SK-N-DZ (cell line): ENCODE data around the genes LRRC32, CAPN5 and KCTD21.

DNA sequence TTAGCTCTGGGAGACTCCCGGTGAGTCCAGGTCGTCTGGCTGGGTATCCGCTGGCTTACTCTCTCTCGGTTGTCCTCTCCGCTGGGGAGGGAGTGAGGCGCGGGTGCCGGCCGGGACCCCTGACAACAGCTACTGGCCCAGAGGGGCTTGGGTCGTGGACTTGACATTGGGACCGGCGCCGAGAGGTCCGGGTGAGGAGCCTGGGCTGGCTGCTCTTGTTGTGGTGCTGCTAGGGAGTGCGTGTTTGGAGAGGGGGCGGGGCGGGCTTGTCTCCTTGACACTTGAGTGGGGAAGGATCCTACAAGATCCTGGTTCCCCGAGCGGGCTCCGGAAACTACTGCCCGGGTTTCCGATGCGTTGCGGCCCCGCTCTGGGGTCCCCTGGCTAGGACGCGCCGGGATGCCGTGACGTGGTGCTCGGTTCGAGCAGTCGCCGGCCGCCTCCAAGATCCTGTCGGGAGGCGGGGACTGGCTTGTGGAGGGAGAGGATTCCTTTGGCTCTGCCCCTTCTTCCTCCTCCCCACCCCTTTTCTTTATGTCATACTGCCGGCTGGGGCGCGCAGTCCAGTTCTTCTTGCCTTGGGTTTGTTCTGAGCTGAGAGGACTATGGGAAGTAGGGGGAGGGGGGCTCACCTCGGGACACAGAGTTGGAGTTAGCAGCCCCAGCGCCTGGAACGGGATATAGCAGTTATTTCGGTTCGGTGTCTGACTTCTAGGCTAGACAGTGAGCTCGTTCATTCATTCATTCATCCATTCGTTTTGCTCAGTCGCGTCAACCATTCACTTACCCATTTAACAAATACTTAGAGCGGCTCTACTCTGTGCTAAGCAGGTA lies 720 bp downstream of the EMSY start:
RAMPAGE:
- cytosol, long total RNA: no peak
- nucleus, long total RNA: no peak

GRCh38 chr11:76591308-76591898 lies 79.1 kb downstream of the LRRC32 start:
RAMPAGE:
- cytosol, long total RNA: no peak
- nucleus, long total RNA: no peak

DNA sequence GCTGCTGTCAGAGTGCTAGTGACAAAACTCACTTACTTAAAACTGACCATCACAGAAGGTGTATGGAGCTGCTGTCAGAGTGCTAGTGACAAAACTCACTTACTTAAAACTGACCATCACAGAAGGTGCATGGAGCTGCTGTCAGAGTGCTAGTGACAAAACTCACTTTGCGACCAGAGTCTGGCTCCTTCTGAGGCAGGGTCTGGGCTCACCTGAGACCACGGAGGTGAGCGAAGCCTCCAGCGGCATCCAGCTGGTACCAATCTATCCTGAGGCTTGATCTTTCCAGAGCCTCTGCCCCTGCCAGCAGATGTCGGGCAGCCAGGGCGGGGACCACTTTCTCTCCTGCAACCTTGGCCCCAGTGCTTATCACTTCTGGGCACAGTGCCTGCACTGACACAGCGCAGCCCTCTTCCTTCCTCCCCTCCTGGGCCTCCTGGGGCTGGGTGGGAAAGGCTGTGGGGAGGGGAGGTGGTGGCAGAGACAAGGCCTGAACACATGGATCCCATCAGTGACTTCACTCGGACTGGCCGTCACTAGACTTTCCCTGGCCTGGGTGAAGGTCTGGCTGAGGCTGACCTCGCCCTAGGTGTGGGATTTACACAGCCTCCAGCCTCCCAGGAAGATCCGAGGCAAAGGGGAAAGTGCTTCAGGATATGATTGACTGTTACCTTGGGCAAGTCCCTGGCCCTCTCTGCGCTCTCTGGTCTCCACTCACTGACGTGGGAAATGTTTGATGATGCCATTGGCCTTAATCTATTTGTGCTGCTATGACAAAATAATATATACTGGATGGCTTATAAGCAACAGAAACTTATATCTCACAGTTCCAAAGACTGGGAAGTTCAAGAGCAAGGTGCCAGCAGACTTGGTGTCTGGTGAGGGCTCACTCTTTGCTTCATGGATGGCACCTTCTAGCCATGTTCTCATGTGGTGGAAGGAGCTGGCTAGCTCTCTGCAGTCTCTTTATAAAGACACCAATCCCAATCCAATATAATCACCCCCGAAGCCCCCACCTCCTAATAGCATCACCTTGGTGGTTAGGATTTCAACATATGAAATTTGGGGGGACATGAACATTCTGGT lies 68.0 kb downstream of the LRRC32 start:
RAMPAGE:
- cytosol, long total RNA: no peak
- nucleus, long total RNA: no peak

DNA sequence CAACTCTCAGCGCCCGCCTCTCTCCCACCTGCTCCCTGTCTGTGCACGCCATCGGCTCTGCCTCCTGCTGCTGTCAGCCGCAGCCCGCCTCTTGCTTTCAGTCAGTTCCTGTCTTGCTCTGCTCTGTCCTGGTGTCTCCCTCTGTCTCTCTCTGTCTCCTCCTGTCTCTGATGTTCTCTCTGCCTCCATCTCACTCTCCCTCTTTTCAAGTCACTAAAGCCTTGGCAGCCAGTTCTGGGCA lies 66.2 kb downstream of the LRRC32 start:
RAMPAGE:
- cytosol, long total RNA: no peak
- nucleus, long total RNA: no peak

RAMPAGE:
- cytosol, long total RNA: no peak
- nucleus, long total RNA: no peak
Observed at GRCh38 chr11:76606164-76606890, 64.2 kb downstream of the LRRC32 start.

DNA sequence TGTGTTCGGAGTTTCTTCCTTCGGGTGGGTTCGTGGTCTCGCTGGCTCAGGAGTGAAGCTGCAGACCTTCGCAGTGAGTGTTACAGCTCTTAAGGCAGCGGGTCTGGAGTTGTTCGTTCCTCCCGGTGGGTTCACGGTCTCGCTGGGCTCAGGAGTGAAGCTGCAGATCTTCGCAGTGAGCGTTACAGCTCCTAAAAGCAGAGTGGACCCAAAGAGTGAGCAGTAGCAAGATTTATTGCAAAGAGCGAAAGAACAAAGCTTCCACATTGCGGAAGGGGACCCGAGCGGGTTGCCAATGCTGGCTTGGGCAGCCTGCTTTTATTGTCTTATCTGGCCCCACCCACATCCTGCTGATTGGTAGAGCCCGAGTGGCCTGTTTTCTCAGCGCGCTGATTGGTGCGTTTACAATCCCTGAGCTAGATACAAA lies 62.5 kb downstream of the LRRC32 start:
RAMPAGE:
- cytosol, long total RNA: no peak
- nucleus, long total RNA: no peak

DNA sequence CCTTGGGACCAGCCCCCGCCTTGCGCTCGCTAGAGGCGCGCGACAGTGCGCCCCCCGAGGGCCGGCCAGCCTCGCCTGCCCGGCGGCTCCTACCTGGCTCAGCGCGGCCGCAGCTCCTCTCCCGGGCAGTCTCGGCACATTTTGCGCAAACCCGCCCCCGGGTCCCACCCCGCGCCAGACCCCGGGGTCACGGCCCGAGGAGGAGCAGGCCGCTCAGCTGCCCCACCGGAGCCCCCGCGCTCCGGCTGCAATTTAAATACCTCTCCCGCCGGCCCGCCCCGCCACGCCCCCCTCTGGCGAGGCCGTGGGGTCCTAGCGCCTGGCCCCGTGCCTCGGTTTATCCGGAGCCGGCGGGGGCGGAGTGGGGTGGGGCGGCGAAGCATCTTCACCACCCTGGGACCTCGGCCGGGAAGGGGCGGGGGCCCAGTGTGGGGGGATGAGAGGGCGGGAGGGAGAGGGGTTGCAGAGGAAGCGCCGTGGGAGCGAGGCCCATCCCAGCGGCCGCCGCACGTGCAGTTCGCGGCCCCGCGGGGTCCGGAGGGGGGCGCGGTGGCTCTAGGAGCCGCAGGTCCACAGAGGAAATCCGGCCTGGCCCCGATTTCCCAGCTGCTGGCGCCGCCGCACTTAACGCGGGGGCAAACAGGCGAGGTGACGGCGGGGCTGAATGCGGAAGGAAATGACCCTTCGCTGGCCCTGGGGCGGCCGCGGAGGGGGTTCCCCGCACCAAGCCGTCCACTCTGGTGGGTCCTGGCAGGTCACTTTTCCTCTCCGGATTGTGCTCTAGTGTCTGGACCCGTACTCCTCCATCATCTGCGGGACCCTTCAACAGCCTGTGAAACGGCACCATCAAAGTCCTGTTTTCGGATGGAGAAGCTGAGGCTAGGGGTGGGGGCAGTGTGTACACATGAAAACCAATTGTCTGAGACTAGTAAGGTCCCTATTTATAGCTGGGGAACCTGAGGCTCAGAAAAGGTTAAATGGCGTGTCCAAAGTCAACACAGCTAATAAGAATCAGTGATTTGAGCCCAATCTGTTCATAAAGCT lies at the start of gene LRRC32:
LRRC32 (minus strand) TSS at position 227 of the 1,044 bp plus-strand sequence.
RAMPAGE:
- cytosol, long total RNA: no peak
- nucleus, long total RNA: no peak

GRCh38 chr11:76672373-76673233 lies 2.1 kb upstream of the LRRC32 start:
RAMPAGE:
- cytosol, long total RNA: no peak
- nucleus, long total RNA: no peak

DNA sequence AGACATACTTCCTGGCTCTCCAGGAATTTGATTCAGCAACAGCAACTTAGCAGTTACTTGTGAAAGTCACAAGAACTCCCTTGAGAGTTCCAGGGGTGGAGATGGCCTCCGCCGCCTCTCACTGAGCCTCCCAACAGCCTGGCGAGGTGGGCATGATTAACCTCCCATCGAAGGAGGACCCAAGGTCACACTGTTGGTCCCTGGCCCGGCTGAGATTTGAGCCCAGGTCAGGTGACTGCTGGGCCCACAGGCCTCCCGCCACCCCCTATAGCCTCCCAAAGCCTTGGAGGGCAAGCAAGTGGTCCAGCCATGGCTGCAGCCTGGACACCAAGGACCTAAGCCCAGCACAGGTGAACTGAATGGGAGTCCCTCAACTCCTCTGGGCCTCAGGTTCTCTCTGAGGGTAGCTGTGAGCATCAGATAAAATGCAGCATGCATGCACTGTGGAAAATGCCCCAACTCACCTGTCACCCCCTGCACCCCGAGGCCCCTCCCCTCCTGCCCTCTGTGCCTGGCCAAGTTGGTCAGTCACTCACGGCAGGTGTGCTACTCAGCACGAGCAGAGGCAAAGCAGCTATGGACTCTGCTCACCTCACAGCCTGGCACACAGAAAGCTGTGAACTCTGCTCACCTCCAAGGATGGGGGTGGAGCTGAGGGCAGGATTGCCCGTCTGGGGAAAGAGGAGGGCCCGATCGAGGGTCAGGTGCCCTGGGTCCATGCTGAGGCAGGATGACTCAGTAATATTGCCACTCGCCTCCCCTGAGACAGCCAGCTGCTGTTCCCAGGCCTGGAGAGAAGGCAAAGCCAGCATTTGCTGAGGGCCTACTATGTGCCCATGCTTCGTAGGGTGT lies 13.8 kb upstream of the TSKU start:
RAMPAGE:
- cytosol, long total RNA: no peak
- nucleus, long total RNA: no peak

RAMPAGE:
- cytosol, long total RNA: no peak
- nucleus, long total RNA: no peak
Observed at GRCh38 chr11:76784058-76785067, 1.2 kb downstream of the TSKU start.

GRCh38 chr11:76823290-76824018 lies 37.3 kb upstream of the ACER3 start:
RAMPAGE:
- cytosol, long total RNA: no peak
- nucleus, long total RNA: no peak

RAMPAGE:
- cytosol, long total RNA: no peak
- nucleus, long total RNA: no peak
Observed at GRCh38 chr11:76839333-76839820, 21.3 kb upstream of the ACER3 start.

GRCh38 chr11:77029566-77030335 lies 4.4 kb upstream of the B3GNT6 start:
RAMPAGE:
- cytosol, long total RNA: no peak
- nucleus, long total RNA: no peak

RAMPAGE:
- cytosol, long total RNA: no peak
- nucleus, long total RNA: no peak
Observed at GRCh38 chr11:77066159-77067173, at the start of gene CAPN5. Gene CAPN5, plus strand, starts transcription at chr11:77066971.

GRCh38 chr11:77088414-77089144 lies 14.1 kb upstream of the OMP start:
RAMPAGE:
- cytosol, long total RNA: no peak
- nucleus, long total RNA: no peak

GRCh38 chr11:77115178-77115602 lies 12.6 kb downstream of the OMP start:
RAMPAGE:
- cytosol, long total RNA: no peak
- nucleus, long total RNA: no peak

DNA sequence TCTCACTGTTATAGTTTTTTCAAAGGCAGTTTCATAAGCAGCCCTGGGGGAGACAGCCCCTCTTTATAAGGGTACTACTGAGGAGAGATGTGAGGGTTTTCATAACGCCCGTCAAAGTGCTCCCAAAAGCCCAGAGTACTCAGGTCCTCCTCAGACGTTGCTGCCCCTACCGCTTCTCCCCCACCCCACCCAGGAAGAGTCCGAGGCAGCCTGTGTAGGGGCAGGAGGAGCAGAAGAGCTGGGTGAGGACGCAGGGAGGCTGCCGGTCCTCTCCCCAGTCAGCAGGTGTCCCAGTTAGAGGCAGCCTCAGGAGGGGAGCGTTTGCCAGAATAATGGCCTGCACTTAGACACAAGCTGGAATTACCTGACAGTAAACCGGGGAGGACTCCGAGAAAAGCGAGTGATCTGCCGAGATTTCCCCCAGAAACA lies 17.9 kb upstream of the THRSP start:
RAMPAGE:
- cytosol, long total RNA: no peak
- nucleus, long total RNA: no peak

DNA sequence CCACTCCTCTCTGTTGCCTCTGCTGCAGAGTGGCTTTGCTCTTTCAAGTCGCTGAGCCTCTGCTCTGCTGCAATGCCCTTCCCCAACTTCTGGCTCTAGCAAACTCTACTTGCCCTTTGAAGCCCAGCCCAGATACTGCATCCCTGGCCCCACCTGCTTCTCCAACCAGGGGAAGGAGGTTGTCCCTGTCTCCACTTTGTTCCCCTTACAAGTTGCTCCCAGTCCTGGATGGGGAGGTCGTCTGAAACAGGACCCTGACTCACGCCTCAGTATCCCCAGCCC lies 19.3 kb upstream of the ALG8 start:
RAMPAGE:
- cytosol, long total RNA: no peak
- nucleus, long total RNA: no peak

DNA sequence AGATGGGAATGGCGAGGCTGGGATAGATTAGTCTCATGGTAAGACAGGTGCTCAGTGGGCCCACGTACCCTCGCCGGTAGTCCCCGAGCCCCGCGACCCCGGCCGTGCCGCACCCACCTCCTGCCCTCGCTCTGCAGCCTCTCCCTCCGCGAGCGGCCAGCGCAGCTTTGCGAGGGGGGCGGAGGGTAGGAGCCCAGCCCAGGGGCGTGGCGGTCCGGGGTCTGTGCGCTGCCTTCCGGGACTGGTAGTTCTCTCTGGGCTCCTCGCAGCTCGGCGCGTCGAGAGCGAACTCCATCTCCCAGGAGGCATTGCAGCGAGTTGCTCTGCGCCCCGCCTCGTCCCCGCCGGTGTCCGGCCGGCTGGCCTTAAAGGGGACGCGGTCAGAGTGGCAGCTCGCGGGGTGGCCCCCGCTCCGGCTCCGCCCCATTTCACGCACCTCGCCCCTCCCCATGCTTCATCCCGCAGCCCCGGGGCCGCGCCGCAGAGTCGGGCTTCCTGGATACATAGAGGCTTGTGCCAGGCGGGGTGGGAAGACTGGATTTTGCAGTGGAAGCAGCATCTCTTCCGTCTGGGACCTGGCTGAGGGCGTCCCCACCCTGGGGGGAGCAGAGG lies at the start of gene KCTD21:
KCTD21 (minus strand) TSS at position 171 of the 612 bp plus-strand sequence.
RAMPAGE:
- cytosol, long total RNA: start-site peak on the minus strand centred at position 160 of the sequence, 30 bp wide, 30 and 37 reads in 2 replicates
- nucleus, long total RNA: no peak

DNA sequence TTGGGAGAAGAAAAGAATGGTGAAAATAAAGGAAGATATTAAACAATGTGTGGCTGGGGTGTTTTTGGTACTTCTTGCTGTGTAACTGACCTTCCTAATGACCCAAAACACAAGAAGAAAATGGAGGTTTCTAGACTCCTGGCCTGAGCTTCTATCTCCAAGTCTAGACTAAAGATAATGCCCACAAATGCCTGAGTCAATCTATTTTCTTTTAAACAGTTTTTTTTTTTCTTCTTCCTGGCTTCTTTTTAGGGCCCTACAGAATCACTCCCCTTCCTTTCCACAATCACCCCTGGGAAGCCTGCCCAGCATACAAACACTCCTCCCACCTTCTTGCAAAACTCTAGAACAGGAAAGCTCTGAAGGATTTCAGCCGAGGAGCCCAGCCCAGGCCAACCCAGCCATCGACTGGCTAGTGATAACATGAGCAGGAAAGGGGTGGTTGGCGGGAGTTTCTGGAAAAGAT lies 68.1 kb downstream of the USP35 start:
RAMPAGE:
- cytosol, long total RNA: no peak
- nucleus, long total RNA: no peak